Metastatic Breast Carcinoma in the Brain (tissue), 10 donors: ENCODE data around the gene TLR6.

DNA sequence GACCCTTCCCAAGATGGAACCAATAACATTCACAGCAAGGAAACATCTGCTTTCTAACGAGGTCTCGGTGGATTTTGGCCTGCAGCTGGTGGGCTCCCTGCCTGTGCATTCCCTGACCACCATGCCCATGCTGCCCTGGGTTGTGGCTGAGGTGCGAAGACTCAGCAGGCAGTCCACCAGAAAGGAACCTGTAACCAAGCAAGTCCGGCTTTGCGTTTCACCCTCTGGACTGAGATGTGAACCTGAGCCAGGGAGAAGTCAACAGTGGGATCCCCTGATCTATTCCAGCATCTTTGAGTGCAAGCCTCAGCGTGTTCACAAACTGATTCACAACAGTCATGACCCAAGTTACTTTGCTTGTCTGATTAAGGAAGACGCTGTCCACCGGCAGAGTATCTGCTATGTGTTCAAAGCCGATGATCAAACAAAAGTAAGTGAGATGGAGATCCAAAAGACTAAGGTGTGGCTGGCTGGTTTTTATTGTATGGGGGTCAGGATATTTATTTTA, 11.3 kb downstream of the TBC1D1 start:
- PRO-cap, 10 experiments: no peak in any of the 10 experiments

GRCh38 chr4:37976388-37976889, 16.2 kb downstream of the PTTG2 start:
- PRO-cap, 10 experiments: no peak in any of the 10 experiments

- PRO-cap, 10 experiments: no peak in any of the 10 experiments
Observed at GRCh38 chr4:38004779-38005372, 44.7 kb downstream of the PTTG2 start.

DNA sequence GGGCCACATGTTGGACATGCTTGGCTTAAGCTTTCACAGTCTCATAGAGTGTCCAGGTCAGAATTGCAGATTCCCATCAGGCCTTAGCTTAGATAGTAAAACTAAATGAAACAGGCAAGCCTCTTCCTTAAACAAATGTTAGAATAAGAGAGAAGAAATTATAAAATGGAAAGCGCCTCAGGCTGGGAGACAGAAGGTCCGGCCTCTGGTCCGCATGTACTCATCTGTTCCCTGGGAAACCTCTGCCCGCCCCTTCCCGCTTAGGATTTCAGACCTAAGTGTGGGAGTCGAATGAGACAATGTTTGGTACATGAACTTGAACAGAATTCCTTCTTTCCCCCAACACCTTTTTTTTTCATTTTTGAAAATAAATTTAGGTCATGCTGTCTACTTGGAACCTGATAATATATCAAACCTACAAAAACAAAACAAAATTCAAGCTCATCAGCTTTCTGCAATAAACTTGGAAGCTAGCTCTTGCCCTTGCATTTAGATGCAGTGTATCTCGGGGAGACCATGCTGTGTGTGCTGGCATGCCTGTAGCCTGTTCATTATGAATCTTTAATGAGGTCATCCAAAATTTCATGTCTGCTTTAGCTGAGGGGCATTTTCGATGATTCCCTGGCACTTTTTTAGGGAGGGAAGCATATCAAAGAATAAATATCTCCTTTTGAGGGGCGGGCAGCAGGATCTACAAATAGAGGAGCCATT, 68.5 kb downstream of the PTTG2 start:
- PRO-cap, 10 experiments: no peak in any of the 10 experiments

- PRO-cap, 10 experiments: no peak in any of the 10 experiments
Observed at GRCh38 chr4:38085340-38086097, 125.3 kb downstream of the PTTG2 start.

DNA sequence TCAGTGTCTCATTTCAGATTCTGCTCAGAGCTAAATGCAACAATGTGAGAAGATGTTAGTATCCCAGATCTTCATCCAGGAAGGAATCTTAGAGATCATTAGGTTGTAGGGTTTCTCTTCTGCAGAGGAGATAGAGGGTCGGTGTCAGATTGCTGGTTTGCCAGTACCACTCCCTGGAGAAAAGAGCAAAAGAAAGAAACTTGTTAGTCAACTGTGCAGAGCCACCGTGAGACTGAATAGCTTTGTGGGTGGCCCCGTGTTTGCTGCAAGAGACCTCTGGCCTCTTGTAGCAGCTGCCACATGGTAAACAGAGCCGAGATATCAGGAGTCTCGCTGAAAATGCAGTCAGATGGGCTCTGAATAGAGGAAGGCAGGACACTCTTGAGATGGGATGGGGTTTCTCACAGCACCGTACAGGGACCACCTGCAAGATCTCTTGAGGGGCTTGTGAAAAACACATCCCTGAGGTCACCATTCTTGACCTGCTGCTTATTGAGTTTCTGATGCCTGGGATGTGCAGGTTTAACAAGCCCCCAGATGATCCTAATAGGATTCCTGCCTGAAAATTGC, 149.7 kb downstream of the PTTG2 start:
- PRO-cap, 10 experiments: no peak in any of the 10 experiments

DNA sequence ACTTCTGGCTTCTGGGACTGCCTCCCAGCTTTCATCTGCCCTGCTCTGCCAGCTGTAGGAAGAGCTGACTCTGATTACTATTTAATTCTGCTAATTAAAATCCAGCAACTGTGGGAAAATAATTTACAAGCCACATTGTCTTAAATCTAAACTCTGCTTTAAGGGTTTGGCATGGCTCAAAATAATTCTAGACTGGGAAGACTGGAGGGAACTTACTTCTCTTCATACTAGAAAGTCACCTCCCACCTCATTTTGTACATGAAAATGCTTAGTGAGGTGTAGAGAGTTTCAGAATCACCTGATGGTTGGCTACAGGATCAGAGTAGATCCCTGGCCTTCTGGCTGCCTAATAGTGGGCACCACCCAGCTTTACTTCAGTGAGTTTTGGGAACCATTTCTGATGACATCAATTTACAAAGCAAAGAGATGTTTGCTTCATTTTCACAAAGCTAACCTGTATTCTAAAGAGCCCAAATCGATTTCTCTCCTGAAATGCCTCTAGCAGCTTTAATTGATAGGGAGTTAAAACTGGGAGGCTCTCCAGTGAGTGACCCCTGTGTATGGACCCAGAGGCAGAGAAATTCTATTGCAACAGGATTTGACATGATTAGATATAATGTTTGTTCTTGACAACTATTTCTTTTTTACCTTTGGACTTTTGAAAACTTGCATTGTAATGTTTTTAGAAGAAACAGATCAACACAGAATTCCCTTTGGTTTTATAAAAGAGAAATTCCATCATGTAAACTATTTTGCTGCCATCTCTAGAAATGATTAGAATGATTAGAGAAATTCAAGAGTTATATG, 180.5 kb downstream of the PTTG2 start:
- PRO-cap, 10 experiments: no peak in any of the 10 experiments

- PRO-cap, 10 experiments: peak in 3 of 10 experiments; most common minus-strand start chr4:38155243 (in 3)
Observed at GRCh38 chr4:38154526-38155333, 194.5 kb downstream of the PTTG2 start.

GRCh38 chr4:38310345-38310609, 350.1 kb downstream of the PTTG2 start:
- PRO-cap, 10 experiments: no peak in any of the 10 experiments

DNA sequence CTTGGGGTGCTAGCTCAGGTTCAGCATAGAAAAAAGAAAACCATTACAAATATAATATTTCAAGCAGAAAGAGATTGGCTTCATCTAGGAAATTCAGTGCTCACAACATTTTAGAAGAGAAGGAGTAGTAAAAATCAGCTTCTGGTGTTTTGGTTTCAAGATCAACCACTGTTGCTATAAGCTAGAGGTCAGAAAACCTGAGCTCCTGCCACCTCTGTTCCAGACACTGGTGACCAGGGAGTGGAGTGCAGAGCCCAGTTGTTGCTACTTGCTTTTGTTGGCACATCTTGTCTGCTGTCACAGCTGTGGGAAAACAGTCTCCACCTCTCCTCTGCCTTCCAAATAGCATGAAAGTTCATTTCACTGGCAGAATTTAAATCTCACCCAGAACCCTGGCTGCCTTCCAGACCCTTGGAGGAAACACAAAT, 297.6 kb upstream of the KLF3 start:
- PRO-cap, 10 experiments: peak in 1 of 10 experiments; most common minus-strand start position 231 of the sequence (in 1)

DNA sequence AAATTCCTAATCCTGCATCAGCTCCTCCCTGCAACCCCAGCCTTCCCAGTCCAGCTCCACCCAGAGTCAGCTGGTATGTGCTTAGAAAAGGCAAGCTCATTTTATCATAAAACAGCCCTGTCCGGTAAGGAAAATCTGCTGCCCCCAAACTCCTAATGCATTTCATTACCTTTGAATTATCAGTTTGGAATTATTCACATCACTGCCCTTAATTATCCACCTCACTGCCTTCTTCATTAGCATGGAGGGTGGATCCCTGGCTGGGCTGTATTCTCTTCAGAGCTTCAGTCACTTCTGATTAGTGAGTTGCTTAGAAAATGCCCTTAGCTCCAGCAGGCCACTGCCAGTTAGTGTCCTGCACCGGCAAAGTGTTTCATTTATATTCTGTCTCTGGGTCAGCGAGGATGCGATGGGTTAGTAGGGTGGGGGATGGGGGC, 174.9 kb upstream of the KLF3 start:
- PRO-cap, 10 experiments: no peak in any of the 10 experiments

- PRO-cap, 10 experiments: peak in 3 of 10 experiments; most common plus-strand start chr4:38611113 (in 2); most common minus-strand start chr4:38611371 (in 2)
Observed at GRCh38 chr4:38610904-38611579, 53.0 kb upstream of the KLF3 start.

GRCh38 chr4:38620743-38621571, 43.0 kb upstream of the KLF3 start:
- PRO-cap, 10 experiments: peak in 1 of 10 experiments; most common plus-strand start chr4:38621261 (in 1); most common minus-strand start chr4:38621034 (in 1)

- PRO-cap, 10 experiments: no peak in any of the 10 experiments
Observed at GRCh38 chr4:38669060-38669695, 5.2 kb downstream of the KLF3 start.

DNA sequence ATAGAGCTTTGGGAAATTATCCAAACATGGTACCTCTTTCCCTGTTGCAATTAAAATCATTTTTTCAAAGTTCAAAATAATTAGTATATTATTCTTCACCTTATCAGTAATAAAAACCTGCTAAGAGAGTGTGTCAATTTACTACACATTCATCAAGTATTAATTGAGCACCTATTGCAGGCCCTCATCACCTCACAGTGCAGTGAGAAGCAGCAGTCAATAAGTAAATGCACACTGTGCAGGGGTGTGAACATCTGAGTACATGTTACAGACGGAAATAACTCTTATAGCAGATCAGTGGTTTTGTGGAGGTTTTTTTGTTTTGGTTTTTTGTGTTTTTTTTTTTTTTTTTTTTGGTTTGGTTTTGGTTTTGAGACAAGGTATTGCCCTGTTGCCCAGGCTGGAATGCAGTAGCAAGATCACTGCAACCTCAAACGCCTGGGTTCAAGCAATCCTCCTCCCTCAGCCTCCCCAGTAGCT, 20.2 kb downstream of the KLF3 start:
- PRO-cap, 10 experiments: no peak in any of the 10 experiments

DNA sequence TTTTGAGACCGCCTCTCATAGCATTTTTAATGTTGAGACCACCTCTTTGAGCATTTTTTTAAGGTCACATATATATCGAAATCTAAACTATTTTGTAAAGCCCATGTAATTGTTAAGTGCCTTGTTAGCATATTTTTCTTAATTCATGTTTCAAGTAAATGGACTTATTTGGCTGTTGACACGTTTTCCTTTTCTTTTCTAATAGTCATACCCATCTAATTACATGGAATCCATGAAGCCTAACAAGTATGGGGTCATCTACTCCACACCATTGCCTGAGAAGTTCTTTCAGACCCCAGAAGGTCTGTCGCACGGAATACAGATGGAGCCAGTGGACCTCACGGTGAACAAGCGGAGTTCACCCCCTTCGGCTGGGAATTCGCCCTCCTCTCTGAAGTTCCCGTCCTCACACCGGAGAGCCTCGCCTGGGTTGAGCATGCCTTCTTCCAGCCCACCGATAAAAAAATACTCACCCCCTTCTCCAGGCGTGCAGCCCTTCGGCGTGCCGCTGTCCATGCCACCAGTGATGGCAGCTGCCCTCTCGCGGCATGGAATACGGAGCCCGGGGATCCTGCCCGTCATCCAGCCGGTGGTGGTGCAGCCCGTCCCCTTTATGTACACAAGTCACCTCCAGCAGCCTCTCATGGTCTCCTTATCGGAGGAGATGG, 24.5 kb downstream of the KLF3 start:
- PRO-cap, 10 experiments: no peak in any of the 10 experiments

GRCh38 chr4:38780914-38781370, 1.8 kb downstream of the TLR10 start:
- PRO-cap, 10 experiments: no peak in any of the 10 experiments

DNA sequence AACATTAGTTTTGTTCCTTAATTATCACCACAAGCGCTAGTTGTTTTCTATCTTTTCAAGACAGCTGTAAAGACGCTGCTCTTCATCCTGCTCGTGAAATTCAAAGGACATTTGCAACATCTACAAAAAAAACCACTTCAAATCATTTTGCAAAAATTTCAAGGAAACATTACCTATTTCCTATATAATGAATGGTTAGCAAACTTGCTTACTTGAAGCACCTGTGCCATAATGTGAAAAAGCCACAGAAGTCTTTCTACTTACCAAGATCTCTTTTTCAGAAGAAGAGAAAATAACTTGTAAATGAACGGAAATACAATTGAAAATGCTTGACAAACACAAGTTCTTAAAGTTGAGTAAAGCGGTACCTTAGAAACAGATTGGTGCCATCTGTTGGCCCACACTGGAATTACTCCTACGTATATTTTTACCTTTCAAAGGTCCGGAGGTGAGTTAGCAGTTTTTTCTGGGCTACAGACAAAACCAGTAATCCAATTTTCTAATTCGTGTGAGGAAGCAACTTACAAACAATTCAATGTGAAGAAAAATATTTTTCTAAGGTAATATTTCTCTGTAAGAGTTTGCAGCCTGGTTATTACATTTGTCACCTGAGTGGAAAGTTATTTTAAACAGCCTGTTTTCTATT, at the start of gene TLR6:
TLR6 (minus strand) TSS at position 321 of the 646 bp plus-strand sequence.
- PRO-cap, 10 experiments: peak in 3 of 10 experiments; most common minus-strand start position 102 of the sequence (in 3)

- PRO-cap, 10 experiments: no peak in any of the 10 experiments
Observed at GRCh38 chr4:38928916-38929741, 61.5 kb downstream of the FAM114A1 start.

GRCh38 chr4:38965163-38965682, 67.0 kb downstream of the TMEM156 start:
- PRO-cap, 10 experiments: no peak in any of the 10 experiments